Metastatic Pancreatic Carcinoma in the Ovary (tissue), 1 donor: ENCODE measurements around the genes BABAM1, CCDC194 and SLC27A1.

DNA sequence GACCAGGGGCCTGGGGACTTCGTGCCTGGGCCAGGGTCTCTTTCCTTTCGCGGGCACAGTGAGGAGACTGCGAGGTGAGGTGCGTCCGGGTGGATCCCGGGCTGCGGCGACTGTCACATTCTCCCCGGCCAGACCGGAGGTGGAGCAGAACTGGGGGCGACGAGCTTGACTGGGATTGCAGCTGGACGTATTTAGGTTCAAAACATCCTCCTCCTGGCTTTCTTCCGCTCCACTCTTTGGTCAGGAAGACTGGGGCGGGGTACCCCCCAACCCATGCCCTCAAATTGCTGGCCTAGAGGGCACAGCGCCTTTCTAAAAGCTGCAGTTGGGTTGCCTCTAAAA, 502 bp upstream of the CHERP start:
- PRO-cap, result no peak

DNA sequence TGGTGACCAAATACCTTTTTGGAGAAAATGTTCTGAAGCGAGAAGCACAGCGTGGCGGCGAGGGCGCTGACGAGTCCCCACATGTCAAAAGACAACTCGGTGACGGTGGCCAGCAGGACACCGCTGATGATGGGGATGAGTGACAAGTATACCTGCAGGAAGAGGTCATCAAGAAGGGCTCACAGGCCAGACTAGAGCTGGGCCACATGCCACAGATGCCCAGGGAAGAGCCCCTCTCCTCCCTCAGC, 4.3 kb downstream of the SLC35E1 start:
- PRO-cap, result no peak

DNA sequence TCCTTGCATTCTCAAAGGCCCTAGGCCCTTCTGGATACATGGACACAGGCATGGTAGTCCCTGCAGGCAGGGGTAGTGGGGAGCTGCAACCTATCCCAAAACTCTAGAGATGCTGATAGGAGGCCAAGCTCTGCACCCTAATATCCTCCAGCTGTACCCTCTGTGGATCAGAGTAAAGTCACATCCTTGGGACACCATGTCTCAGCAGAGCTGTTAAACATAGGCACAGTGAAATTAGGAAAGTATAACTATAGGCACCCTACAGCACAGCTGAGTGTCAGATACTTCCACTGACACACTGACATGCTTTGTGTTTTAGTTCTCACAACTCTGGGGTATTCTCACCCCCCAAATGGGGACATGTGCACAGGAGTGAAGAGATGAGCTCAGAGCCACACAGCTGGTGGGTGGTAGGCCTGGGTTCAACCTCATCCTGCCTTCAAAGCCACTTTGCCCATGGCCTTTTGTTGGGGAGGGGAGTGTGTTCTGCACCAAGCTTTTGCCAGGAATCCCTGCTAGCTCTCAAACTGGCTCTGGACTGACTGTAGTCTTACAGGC, 1.6 kb upstream of the SLC35E1 start:
- PRO-cap, result no peak

DNA sequence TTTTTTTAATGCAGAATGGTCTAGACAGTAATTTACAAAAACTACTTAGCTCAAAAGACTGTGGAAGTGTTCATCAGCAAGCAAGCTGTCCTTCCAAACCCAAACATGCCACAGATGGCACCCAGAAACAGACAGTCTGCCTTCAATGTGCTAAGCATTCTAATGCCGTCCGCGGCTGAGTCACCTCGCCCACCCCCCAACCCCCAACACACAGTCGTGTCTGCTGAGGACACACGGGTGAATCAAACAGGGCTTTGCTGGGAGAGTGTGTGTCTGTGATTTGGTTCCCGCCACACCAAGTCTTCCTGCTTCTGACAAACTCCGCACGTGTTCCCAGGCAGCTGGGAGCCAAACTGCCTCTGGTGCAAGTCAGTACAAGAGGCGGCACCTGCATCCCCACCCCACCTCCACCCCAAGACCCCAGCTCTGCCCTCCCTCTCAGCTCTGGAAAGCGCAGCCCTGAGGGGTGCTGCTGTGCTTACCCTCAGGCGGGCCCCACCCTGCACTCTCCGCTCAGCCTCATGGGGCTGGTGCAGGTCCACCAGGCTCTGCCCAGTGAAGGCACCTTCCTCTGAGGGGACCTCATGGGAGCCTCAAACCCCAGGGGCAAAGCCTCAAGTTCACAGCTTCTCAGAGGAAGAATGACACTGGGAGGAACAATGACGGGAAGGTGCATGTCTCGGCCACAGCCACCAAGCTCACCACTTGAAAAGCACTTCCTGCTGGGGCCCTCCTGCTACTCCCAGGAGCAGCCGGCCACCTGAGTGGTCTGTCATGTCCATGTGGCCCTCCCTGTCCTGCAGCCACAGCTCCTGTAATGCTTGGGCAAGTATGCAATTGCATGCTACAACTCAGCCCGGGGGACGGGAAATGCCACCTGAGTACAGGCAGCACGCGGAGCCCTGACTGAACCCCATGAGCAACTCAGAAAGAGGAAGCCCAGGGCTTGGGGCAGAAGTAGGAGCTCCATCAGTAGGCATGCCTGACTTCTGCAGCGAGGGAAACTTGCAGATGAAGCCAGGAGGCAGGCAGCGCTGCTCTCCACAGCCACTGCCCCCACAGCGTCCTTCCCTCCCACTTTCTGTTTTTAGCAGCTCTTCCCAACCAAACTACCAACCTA, 15.1 kb upstream of the SLC35E1 start:
- PRO-cap, result no peak

DNA sequence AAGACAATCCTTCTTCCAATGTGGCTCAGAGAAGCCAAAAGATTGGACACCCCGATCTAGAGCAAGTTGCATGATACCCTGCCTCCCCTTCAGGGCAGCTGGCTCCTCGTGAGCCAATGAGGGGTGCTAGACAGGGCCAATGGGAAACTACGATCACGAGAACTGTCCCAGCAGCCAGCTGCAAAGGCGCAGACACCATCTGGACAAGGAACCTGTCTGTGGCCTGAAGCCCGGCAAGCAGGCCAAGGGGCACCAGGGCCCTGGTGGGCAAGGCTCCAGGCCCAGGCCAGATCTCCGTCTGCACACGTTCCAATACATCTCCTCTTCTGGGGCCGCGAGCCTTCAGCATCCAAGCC, 20.2 kb downstream of the MED26 start:
- PRO-cap, result no peak

DNA sequence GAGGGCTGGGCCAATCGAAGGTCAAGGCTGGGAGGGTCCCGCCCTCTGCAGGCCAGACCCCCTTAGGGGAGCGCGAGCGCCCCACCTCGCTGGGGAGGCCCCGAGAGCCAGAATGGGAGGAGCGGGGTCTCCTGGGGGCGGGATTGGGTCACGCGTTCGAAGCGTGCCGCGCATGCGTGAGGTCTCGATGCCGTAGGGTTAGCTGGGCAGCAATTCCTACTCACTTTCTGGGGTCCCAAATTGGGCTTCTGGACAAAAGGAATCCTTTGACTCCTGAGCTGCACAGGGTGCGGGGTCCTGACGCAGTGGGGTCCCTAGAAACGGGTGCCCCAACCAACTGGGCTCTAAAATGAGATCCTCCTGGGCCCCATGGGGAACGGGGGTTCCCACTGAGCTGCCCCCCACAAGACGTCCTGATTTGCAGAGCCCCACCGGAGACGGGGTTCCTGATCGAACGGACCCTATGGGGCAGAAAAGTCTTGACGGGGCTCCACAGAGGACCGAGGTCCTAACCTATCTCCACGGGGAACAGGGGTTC, 331 bp upstream of the SMIM7 start:
- PRO-cap, result bidirectional peak, plus-strand start at position 190 of the sequence, minus-strand start outside the sequence

DNA sequence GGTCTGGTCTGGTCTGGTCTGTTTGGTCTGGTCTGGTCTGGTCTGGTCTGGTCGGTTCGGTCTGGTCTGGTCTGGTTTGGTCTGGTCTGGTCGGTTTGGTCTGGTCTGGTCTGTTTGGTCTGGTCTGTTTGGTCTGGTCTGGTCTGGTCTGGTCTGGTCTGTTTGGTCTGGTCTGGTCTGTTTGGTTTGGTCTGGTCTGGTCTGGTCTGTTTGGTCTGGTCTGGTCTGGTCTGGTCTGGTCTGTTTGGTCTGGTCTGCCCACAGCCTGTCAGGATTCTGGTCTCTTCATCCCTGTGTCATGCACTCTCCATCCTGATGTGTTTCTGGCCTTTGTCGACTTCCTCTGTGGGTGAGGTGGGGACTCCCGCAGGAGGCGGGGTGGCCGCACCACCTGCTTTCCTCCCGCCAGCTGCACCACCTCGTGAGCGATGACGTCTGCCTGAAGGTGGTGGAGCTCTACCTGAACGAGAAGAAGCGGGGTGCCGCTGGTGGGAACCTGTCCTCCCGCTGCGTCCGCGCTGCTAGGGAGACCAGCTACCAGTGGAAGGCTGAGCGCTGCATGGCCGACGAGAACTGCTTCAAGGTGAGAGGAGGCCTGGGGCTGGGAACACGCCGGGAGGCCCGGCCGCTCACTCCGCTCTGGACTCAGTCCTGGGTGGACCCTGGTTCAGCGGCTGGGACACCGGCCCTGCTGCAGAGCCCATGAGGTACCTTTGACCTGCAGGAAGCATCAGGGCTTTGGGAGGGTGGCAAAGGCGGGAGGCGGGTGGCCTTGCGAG, 13.0 kb upstream of the F2RL3 start:
- PRO-cap, result no peak

GRCh38 chr19:17079080-17079545, 3.5 kb downstream of the MYO9B start:
- PRO-cap, result no peak

- PRO-cap, result unidirectional peak, minus-strand start at chr19:17110062
Observed at GRCh38 chr19:17109757-17110646, 34.4 kb downstream of the MYO9B start.

GRCh38 chr19:17135259-17136127, 59.9 kb downstream of the MYO9B start:
- PRO-cap, result bidirectional peak, plus-strand start at chr19:17135640, minus-strand start at chr19:17135553

GRCh38 chr19:17162101-17162617, 53.0 kb upstream of the USE1 start:
- PRO-cap, result no peak

GRCh38 chr19:17187450-17188214, 27.5 kb upstream of the USE1 start:
- PRO-cap, result no peak

- PRO-cap, result no peak
Observed at GRCh38 chr19:17200087-17201142, 14.7 kb upstream of the USE1 start.

GRCh38 chr19:17255275-17255715, 9.2 kb downstream of the USHBP1 start:
- PRO-cap, result no peak

GRCh38 chr19:17267024-17267629, at the start of gene BABAM1:
BABAM1 (plus strand) TSS chr19:17267443.
- PRO-cap, result no peak

- PRO-cap, result no peak
Observed at GRCh38 chr19:17333485-17334208, 1.0 kb downstream of the ANO8 start.

DNA sequence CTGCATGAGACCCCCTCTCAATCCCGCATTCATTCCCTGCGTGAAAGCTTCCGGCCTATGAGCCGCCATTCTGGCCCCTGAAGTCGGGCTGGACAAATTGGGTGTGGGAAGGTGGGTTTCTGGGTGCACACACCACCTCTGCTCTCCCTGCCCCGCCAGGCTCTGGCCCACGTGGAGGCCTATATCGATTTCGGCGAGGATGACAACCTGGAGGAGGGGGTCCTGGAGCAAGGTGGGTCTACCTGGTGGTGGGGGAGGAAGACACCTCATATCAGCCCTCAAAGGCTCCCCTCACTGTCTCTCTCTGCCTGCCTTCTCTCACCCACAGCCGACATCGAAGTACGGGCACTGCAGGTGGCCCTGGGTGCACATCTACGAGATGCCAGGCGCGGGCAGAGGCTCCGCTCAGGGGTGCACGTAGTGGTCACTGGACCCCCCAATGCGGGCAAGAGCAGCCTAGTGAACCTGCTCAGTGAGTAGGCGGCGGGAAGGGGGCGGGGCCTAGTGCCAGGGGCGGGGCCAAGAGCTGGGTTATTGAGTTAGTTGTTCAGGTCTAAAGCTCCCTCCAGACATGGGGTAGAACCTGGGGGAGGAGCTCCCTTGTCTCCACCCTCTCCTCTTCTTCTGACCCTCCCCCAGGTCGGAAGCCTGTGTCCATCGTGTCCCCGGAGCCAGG, 1.6 kb downstream of the GTPBP3 start:
- PRO-cap, result no peak

- PRO-cap, result no peak
Observed at GRCh38 chr19:17393798-17394402, at the start of gene CCDC194. CCDC194 (minus strand) TSS chr19:17394196.

DNA sequence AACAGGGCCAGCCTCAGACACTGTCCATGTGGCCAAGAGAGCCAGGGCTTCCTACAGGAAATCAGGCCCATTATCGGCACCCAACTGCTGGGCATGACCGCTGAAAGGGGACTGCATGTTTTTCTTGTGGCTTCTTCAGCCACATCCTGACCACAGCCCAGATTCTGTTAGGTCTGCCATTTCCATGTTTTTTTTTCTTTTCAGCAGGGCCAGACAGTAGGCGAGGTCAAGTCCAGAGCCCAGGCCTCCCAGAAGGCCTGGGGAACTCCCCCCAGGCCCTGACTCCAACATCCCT, 855 bp upstream of the BST2 start:
- PRO-cap, result no peak

DNA sequence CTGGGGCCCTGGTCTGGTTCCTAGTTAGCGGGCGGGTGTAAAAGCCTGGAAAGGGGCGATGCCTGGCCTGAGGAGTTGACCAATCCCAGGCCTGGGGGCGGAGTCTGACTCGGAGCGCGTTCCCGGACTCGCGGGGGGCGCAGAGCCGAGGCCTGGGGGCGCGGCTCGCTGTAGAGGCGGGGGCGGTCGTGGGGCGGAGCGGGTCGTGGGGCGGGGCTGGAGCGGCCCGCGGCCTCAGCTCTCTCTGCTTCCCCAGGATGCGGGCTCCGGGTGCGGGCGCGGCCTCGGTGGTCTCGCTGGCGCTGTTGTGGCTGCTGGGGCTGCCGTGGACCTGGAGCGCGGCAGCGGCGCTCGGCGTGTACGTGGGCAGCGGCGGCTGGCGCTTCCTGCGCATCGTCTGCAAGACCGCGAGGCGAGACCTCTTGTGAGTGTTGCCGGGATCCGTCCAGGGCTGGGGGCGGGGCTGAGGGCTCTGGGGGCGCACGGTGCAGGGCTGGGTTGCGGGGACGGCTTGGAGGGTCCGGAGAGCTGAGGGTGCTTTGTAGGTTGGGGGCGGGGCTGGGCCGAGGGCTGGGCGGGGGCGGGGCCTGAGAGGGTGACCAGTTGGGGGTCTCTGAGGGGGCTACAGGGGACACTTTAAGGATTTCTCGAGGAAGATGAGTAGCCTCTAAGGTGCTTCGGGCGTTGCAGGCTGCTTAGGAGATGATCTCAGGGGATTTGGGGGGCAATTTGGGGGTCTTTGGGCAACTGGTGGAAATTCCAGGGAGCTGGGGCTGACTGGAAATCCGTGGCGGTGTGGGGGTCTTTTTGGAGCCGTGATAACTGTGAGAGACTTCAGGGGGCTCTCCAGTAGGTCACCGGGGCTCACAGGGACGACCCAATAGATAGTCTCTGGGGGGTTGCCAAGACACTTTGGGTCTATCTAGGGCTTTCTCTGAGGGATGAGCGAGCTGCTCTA, at the start of gene SLC27A1:
SLC27A1 (plus strand) TSS at position 241 of the 958 bp plus-strand sequence.
- PRO-cap, result bidirectional peak, plus-strand start at position 142 of the sequence, minus-strand start outside the sequence; unidirectional peak, plus-strand start at position 255 of the sequence